HEK293 (cell line): ENCODE data around the gene UCP2.

- PRO-cap = no peak
- RRBS, 2 experiments = no CpG with 5 or more reads among the region's 9 CpGs
Measured at GRCh38 chr11:72741241-72741830, 10.9 kb downstream of the ARAP1 start.

- PRO-cap = no peak
- RRBS, 2 experiments = no CpG with 5 or more reads among the region's 1 CpG
Measured at GRCh38 chr11:72783484-72783834, 10.4 kb downstream of the STARD10 start.

DNA sequence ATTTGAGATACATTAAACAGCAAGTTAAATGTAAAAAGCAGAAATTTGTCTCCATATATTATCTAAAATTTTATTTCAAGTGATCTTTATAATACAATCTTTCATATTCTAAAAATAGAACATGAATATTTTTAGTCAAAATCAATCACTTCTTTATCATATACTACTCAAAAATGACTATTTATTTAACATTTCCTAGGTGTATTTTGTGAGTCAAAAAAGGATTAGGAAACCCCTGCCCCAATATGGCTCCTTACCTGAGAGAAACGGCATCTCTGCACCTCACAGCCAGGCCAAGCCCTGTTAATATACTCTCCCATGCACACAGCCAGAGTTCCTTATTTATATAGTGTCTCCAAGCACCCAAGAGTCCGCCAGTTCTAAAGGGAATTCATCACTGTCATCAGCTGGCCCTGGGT, 1.8 kb upstream of the ATG16L2 start:
- PRO-cap = no peak
- RRBS, 2 experiments = no CpG with 5 or more reads among the region's 2 CpGs

GRCh38 chr11:72821523-72821952, 7.3 kb downstream of the ATG16L2 start:
- PRO-cap = no peak
- RRBS, 2 experiments = no CpG with 5 or more reads among the region's 34 CpGs

- PRO-cap = no peak
- RRBS, 2 experiments = no CpG with 5 or more reads among the region's 1 CpG
Measured at GRCh38 chr11:72834252-72834627, 20.0 kb downstream of the ATG16L2 start.

GRCh38 chr11:72982131-72982492, 160.0 kb downstream of the FCHSD2 start:
- PRO-cap = no peak
- RRBS, 2 experiments = no CpG with 5 or more reads among the region's 3 CpGs

- PRO-cap = no peak
- RRBS, 2 experiments = no CpG with 5 or more reads among the region's 3 CpGs
Measured at GRCh38 chr11:73004517-73005193, 137.5 kb downstream of the FCHSD2 start.

GRCh38 chr11:73182710-73183241, 35.3 kb upstream of the P2RY2 start:
- PRO-cap = no peak
- RRBS, 2 experiments = no CpG with 5 or more reads among the region's 3 CpGs

- PRO-cap = no peak
- RRBS, 2 experiments = no CpG with 5 or more reads among the region's 3 CpGs
Measured at GRCh38 chr11:73269691-73270284, 2.4 kb upstream of the P2RY6 start.

GRCh38 chr11:73322239-73323240, 14.5 kb downstream of the ARHGEF17 start:
- PRO-cap = no peak
- RRBS, 2 experiments = no CpG with 5 or more reads among the region's 7 CpGs

DNA sequence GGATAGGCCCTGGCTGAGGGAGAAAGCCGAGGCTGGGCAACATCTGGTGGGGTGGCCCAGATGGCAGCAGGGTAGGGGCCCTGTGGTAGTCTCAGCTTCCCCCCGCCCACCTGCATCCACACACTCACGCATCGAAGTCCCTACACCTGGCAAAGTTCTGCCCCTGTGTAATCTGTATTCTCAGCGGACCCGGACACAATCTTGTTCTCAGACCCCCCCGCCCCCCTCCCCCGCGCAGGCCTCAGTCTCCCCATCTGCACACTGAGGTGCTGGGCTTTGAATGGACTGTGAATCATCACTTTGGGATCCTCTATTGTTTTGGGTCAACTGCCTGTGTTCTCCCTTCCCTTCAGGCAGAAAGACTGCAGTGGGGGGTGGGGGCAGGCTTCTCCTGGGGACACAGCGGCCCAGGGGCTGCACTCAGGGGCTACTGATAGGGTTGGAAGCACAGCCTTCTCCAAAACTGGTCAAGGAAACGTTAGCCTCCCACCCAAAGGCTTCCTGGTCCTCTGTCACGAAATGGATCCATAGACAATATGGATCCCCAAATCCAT, 1.3 kb downstream of the RELT start:
- PRO-cap = no peak
- RRBS, 2 experiments = no CpG with 5 or more reads among the region's 12 CpGs

- PRO-cap = no peak
- RRBS, 2 experiments = no CpG with 5 or more reads among the region's 2 CpGs
Measured at GRCh38 chr11:73381042-73381464, 4.9 kb downstream of the RELT start.

GRCh38 chr11:73391459-73391751, 15.2 kb downstream of the RELT start:
- PRO-cap = no peak
- RRBS, 2 experiments = no CpG with 5 or more reads among the region's 5 CpGs

- PRO-cap = no peak
- RRBS, 2 experiments = no CpG with 5 or more reads among the region's 30 CpGs
Measured at GRCh38 chr11:73391967-73392878, 16.0 kb downstream of the RELT start.

- PRO-cap = no peak
- RRBS, 2 experiments = no CpG with 5 or more reads among the region's 7 CpGs
Measured at GRCh38 chr11:73399007-73399776, 23.0 kb downstream of the RELT start.

DNA sequence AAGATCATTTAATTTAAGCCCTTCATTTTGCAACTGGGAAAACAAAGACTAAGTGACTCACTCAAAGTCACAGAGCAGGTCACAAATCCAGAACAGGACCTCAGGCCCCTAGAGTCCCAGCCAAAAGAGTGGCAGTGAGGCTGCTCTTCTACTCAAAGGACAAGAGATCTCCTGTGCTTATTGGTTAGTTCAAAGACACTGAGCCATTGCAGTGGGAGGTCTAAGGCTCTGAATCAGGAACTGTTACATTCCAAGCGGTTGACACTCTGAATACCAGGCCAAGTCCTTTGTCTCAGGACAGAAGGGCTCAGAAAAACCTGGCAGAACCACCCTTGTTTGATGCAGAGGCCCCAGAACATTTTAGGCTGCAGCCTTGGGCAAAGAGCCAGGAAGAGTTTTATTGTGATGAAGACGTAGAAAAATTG, 103.7 kb downstream of the FAM168A start:
- PRO-cap = no peak
- RRBS, 2 experiments = no CpG with 5 or more reads among the region's 2 CpGs

DNA sequence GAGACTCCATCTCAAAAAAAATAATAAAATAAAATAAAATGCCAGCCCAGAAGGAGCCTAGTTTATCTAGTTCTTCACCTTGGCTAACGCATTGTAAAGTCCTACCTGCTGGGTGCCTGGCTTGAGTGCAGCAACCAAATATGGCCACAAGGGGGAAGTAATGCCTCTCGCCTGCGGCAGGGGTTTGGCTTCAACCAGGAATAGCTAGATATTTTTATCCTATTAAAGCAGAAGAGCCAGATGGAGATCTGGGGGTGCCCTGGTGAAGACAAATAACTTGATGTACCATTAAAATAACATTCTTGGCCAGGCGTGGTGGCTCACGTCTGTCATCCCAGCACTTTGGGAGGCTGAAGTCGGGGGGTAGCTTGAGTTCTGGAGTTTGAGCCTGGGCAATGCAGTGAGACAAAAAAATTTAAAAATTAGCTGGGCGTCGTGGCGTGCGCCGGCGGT, 20.6 kb upstream of the PLEKHB1 start:
- PRO-cap = no peak
- RRBS, 2 experiments = no CpG with 5 or more reads among the region's 12 CpGs

GRCh38 chr11:73982588-73983167, at the start of gene UCP2:
UCP2 (minus strand) TSS chr11:73982843.
- PRO-cap = bidirectional peak, plus-strand start at chr11:73982701, minus-strand start at chr11:73982499; bidirectional peak, plus-strand start at chr11:73982962, minus-strand start at chr11:73982780
- RRBS, 2 experiments = 0 to under 1% methylated on average over 7 to 13 of the region's 54 CpGs

- PRO-cap = no peak
- RRBS, 2 experiments = no CpG with 5 or more reads among the region's 4 CpGs
Measured at GRCh38 chr11:73984126-73984357, 1.4 kb upstream of the UCP2 start.

- PRO-cap = no peak
Measured at GRCh38 chr11:74023395-74023694, 14.5 kb upstream of the UCP3 start.